ENCODE results near the gene ZCCHC7.

GRCh38 chr9:35740616-35741293 is 8.3 kb downstream of the GBA2 start:
- PRO-cap = no peak

GRCh38 chr9:35792513-35793340 is 1.3 kb downstream of the NPR2 start:
- PRO-cap = no peak

DNA sequence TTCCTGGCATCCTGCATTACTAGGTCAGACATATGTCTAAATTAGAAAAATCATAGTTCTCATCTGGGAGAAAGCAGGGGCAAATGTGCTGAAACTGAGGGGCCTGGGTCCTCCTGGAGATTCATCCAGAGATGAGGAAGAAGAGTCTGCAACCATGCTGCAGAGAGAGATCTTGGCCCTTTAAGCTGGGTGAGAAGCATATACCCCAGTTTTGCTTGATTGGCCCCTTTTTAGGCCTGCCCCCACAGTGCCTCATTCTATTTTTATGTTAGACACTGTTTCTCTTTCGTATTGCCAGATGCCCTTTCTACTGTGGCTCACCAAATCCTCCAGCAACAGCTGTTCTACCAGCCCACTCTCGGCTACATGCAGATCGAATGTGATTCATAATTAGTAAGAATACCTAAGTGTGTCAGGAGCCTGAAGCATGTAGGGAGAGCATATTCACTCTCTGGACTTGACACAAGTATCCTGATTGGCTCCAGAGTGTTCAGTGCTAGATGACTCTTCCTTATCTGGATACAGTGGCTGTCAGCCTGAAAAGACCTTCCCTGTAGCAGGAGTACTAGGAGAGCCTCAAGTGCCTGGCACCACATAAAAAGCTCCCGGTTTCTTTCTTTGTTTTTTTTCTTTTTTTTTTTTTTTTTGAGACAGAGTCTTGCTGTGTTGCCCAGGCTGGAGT is 19.2 kb downstream of the TMEM8B start:
- PRO-cap = unidirectional peak, minus-strand start at position 182 of the sequence

- PRO-cap = no peak
Measured at GRCh38 chr9:35920006-35920917, 11.0 kb downstream of the SPAAR start.

DNA sequence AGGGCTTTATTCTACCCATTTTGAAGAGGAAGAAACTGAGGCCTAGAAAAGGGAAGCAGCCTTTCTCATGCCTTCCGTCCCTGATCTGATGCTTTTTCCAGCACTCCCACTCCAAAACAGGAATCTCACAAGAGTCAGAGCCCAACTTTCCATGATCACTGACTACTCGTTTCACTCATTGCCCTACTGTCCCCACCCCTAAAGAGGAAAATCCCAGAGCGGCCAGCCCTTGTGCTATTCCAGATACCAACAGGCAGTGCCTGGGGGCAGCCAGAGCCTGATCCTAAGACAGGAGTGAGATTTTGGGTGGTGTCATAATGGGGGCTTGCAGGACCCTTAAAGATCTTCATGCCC is 16.1 kb upstream of the CCIN start:
- PRO-cap = no peak

DNA sequence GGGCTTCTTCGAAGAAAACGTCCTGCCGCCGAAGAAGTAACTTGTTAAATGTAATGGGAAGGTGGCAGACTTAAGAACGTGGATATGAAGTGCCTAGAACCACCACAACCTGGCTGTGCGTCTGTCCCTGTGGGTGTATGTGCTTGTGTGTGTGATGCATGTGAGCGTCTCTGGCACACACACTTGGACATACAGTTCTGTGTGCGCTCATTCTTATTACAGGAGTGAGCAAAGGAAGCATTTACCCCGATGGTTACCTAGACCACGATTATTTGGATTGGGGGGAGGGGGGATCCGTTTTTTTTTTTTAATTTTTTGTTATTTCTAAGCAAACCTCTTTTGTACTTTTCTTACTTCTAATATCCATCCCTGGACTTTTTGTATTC is 6.7 kb upstream of the CCIN start:
- PRO-cap = no peak

DNA sequence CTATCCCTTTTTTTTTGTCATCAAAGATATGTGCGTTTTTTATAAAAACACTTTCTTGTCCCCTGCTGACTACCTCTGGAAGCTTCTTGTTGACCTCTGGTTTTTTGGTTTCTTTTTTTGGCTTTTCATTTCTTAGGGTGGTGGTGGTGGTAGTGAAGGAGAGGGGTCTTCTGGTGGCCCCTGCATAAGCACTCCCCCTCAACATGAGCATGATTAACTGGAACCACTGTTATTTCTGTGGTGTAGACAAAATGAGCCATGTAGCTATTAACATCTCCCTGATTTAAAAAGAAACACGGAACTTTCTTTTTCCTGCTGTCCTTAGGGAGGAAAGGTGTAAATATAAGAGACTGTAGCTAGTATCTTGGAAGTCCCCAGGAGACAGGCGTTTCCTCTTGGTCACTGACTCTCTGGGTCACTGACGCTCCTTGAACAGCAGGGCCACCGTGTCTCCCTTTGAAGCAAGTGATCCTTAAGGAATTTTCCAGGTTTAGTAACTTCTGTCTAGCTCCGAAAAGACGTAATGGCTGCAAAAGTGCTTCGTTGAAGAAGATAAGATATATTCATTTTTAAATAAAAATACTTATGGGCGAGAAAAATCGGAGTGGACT is 881 bp upstream of the CLTA start:
- PRO-cap = no peak

DNA sequence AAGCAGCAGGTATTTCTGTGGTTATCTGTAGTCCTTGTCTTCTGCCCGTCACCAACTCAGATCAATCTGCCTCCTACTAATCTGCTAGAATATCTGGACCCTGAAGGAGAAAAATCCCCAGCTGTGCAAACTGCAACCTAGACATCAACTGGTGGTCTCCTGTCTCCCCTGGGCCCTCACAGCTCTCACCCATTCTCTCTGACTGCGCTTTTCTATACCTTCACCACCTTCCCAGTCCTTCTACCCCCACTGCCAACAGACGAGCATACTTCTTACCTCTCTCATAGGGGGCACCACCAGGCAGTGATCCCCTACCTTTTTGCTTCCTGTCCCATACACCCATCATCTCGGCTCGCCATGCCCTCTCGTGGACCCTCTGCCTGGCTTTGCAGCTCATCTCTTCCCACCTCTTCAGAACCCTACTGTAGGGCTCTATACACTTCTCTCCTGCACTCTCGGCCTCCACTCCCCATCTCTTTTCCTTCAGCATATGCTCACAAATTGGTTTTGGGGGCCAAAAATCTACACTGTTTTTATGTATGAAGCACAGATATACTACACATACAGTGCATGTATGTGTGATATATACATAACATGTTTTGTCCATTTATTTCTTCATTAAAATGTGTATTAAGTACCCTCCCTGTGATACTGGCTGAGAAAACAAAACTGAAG is 28.3 kb downstream of the CLTA start:
- PRO-cap = no peak

GRCh38 chr9:36276808-36277277 is 18.6 kb upstream of the GNE start:
- PRO-cap = no peak

DNA sequence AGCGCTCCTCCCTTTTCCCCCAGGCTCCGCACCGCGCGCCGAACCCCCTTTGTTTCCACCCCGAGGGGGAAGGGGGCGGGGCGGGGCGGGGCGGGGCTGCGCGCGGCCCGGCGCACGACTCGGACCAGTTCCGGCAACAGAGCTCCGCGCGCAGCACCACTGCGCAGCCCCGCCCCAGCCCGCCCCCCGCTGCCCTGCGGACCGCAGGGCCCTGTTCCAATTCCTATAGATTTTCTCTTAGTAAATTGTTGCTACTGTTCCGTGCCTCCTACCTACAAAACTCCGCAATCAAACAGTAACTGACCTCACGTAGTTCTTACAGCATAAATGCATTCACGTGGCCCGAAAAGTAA is 1.0 kb upstream of the RNF38 start:
- PRO-cap = no peak

DNA sequence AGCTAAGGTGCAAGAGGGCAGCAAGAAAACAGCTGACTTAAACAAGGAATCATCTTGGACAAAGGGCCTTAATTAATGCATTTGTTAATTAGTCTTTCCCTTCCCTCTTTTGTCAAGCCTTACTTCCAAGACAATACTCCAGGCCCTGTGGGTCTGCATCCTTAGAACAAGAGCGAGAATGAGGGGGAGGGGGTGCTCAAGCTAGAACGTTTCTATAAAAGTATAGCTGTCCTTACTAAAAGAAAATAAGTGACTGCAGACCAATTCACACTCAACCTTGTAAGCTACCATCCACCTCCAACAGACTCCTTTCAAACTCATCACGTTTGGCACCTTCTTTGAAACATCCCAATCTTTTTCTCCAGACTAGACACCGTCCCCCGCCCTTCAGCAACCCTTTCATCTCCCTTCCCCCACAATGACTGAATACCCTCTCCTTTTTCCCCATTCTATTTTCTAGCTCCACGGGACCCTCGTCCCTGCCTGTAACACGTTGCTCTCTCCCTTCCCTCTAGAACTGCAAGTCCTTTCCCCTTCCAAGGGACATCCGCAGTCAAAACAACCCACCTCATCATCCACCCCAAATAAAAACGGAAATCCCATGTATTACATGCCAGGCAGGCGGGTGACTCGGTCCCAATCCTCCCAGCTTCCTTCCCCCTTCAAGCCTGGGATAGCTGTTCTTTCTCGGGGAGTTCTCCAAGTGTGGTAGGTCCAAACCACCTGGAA is 85.8 kb upstream of the RNF38 start:
- PRO-cap = no peak

GRCh38 chr9:36985927-36986568 is 48.0 kb downstream of the PAX5 start:
- PRO-cap = no peak

GRCh38 chr9:37029206-37029564 is 4.9 kb downstream of the PAX5 start:
- PRO-cap = bidirectional peak, plus-strand start at chr9:37029451, minus-strand start at chr9:37029348

- PRO-cap = no peak
Measured at GRCh38 chr9:37029565-37030082, 4.4 kb downstream of the PAX5 start.

GRCh38 chr9:37034663-37034928 is 528 bp upstream of the PAX5 start:
- PRO-cap = bidirectional peak, plus-strand start at chr9:37035100, minus-strand start at chr9:37034825

DNA sequence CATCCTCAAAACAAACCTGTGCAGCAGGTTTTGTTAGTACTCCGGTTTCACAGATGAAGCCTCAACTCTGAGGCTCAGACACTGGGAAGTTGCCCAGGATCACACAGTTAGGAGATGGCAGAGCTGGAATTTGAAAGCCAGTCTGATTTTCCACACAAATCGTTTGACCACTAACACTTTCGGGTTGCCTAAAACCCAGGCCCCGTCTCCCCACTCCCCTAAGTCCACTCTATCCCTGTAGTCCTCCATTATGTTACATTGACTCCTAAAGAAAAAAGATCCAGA is 27.4 kb upstream of the ZCCHC7 start:
- PRO-cap = no peak

GRCh38 chr9:37107672-37108054 is 12.7 kb upstream of the ZCCHC7 start:
- PRO-cap = no peak

DNA sequence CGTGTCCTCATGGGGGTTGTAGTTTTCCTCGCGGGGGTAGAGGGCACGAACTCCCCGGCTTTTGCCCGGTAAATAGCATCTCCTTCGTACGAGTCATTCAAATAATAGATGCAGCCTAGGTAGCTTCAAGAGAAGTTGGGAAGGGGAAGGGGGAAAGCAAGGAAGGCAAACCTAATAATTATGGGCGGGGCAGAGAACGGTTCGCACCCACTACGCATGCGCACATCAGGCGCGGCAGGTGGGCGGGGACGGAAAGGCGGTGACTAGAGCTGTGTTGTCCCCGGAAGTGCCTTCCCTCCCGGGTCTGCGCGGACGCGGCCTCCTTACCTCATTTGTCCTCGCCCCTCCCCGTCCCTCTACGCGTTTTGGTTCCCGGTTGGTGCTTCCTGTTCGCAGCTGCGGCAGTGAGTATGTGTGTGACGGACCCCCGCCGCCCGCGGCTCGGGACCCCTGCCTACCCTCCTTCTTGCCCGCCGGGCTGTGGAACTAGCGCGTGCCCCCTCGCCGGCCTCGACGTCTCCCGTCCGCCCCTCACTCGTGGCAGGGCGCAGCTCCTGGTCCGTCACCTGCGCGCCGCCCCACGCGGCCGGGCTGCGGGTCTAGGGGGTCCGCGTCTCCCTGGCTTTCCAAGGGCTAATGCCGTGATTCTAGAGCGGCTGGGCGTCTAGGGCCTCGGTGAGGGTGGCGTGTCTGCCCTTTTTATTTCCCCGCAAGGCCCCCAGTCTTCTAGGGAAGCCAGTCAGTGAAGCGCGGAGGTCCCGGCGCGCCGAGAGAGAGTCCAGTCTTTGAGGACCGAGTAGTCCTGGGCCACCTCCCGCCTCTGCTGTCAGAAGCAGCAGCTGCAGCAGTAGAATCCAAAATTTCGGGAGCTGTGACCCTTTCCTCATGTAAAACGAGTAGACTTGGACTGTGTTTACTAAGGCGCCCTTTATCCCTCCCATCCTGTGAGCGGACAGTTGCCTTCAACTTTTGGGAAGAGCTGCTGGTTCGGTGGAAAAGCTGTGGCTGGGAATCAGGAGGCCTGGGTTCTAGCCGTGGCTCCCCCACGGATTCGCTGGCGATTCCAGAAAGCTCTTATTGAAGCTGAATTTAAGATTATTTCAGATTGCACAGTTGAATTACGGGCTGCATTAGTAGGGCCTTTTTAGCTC is at the start of gene ZCCHC7:
Gene ZCCHC7, plus strand, starts transcription at position 355 of the 1,151 bp plus-strand sequence.
- PRO-cap = unidirectional peak, plus-strand start at position 393 of the sequence

DNA sequence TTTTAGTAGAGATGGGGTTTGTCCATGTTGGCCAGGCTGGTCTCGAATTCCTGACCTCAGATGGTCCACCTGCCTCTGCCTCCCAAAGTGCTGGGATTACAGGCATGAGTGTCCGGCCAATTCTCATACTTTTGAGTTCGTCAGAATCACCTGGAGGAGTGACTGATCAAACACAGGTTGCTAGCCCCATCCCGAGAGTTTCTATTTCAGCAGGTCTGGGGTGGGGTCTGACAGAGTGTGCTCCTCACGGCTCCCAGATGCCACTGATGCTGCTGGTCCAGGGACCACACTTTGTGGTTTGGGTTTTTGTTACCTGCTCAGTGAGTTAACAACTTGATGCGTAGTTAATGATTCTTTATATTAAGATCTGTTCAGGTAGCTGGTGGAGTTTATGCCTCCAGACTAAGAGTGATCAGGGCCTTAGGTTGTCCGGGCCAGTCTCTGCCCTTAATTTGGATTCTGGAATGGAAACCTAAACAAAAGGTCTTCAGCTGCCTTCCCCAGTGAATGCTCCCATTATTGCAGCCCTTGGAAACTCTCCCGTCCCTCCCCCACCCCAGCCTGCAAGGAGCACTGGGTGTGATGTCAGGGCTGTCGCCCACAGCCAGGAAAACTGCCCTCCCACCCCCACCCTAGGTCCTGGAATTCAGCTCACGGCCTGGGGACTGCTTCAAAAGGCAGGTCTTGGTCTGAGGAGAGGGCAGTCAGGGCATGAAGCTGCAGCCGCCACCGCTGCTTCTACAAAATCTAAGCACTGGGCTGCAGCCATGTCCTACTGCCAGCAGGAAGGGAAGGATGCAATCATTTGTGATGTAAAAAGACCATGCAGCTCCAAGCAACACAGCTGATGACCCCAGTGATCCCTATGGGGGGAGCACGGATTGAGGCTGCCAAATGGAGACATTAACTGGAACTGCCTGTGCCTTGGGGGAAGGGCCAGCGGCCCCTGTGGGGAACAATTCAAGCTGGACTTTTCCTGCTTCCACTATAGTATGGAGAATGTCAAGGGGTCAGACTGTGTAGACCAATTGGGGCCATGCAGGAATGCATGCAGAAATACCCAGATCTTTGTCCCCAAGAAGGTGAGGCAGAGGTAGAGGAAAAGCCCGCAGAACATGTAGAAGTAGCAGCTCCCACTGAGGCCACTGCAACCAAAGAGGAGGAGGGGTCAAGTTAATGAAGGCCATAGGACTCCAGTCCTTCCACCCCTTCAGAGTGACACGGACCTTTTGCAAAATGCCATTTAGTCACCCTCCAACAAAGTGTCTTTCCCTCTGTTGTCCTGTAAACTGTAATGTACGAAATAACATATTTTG is 11.4 kb downstream of the GRHPR start:
- PRO-cap = no peak

DNA sequence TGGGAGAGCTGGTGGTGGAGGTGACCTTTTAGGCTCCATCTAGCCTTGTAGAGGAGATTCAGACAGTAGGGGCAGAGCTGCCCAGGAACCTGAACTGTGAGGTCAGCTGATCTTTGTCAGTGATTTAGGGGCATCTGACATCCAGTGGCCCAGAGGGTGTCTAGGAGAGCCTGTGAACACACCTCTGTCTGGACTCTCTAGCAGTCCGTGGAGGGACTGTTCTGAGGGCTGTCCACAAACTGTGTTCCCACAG is 16.6 kb downstream of the POLR1E start:
- PRO-cap = no peak

Measured in SP-49 (cell line).